Metastatic Liver Carcinoma in the Adrenal Gland (tissue), 2 donors: ENCODE measurements around a stretch of chr15.

DNA sequence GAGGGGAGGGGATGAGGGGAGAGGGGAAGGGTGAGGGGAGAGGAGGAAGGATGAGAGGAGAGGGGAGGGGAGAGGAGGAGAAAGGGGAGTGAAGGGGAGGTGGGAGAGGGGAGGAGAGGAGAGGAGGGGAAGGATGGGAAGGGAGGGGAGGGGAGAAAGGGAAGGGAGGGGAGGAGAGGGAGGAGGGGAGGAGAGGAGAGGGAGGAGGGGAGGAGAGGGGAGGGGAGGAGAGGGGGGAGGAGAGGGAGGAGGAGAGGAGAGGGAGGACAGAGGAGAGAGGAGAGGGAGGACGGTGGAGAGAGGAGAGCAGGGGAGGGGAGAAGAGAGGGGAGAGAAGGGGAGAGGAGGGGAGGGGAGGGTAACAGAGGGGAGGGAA lies 293.9 kb downstream of the GOLGA6L6 start:
- PRO-cap, 2 experiments: no peak in any of the 2 experiments

GRCh38 chr15:22257162-22258234 lies 163.2 kb downstream of the OR4N4 start:
- PRO-cap, 2 experiments: peak in 2 of 2 experiments; most common plus-strand start chr15:22257683 (in 2); most common minus-strand start chr15:22257469 (in 2)

DNA sequence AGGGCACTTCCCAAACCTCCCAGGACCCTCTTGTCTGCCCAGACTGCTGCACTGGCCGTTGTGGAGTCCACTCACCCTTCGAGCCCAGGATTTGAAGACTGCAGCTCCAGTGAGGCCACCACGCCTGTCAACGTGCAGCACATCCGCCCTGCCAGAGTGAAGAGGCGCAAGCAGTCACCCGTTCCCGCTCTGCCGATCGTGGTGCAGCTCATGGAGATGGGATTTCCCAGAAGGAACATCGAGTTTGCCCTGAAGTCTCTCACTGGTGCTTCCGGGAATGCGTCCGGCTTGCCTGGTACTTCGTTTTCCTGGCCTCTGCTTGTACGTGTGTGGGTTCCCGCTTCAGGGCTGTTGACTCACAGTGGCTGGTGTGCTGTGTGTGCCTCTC lies 114.2 kb downstream of the GOLGA6L22 start:
- PRO-cap, 2 experiments: no peak in any of the 2 experiments

GRCh38 chr15:22824965-22825328 lies 13.5 kb upstream of the NIPA2 start:
- PRO-cap, 2 experiments: no peak in any of the 2 experiments

- PRO-cap, 2 experiments: no peak in any of the 2 experiments
Observed at GRCh38 chr15:22827661-22828369, 10.7 kb upstream of the NIPA2 start.

GRCh38 chr15:22891504-22891909 lies 53.0 kb downstream of the NIPA2 start:
- PRO-cap, 2 experiments: no peak in any of the 2 experiments

- PRO-cap, 2 experiments: no peak in any of the 2 experiments
Observed at GRCh38 chr15:22955542-22955990, 24.6 kb downstream of the CYFIP1 start.

GRCh38 chr15:23304844-23305166 lies 29.2 kb downstream of the GOLGA6L26 start:
- PRO-cap, 2 experiments: no peak in any of the 2 experiments

DNA sequence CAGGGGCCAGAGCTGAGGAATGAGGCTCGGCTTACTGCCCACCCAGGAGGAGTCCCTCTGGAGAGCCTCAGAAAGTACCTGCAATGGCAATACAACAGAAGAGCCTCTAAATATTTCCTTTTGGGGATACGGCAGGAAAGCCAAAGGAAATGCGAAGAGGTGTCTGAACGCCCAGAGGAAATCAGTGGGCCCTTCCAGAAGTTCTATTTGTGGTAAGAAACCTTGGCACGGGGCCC lies 44.6 kb downstream of the GOLGA8S start:
- PRO-cap, 2 experiments: no peak in any of the 2 experiments

DNA sequence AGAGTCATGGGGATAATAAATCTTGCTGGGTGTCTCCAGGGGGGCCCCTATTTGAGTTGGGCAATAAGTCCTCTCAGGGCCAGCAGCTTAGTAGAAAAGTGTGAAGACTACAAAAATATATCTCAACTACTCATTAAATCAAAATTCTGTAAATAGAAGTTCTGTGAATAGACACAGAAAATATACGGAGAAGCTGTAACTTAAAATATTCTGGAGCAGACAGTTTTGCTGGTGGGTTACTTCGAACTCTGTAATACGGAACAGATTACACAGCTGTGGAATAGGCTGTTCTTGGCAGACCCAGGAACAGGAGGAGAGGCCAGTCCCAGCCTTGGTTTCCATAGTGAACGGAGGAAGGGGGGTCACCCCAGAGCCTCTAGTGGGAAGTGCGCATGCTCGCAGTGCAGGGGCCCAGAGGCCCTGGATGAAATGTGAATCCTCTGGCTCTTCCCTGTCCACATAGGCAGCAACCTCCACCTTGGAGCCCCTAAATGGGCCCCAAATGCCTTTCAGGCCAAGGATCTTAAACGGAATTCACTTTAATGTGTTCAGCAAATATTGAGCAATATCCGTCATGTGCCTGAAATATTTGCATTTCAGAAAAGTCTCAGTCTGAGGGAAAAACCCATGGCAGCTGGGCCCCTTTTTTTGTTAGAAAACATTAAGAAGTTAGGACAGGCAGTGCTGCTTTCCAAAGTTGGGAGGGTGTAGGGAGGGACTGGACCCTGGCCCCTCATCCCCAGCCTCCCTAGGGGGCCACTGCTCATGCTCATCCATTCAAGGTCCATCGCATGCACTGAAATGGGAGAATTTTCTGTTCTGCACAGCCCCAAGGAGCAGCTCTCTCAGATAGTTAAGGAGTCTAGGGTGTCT lies 3.3 kb upstream of the NDN start:
- PRO-cap, 2 experiments: no peak in any of the 2 experiments

GRCh38 chr15:23714318-23714859 lies 27.3 kb upstream of the NDN start:
- PRO-cap, 2 experiments: no peak in any of the 2 experiments

- PRO-cap, 2 experiments: no peak in any of the 2 experiments
Observed at GRCh38 chr15:23897505-23898074, 210.5 kb upstream of the NDN start.

DNA sequence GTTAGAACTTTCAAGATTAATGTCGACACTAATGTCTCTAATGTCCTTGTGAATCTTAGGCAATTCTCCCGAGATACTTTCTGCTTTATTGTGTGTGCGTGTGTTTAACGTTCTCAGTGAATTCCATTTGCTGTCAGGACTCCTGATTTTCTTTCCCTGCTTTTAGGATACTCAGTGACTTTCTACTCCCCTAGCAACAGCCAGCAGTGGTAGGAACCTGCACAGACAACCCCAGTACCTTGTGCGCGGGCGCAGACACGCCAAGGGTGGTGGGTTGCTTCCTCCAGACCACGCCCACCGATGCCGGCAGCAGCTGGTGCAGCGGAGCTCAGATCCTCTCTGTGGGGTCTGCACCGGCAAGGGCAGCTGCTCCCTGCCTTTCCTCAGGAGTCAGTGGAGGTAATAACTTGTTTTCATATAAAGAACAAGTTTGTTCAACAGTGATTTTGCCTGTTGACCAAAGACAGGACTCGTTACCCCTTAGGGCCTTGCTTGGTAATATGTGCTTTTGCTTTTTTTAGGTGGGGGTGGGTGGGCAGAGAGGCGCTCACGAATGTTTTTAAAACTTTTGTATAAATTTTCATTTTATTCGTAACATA lies 225.1 kb upstream of the NDN start:
- PRO-cap, 2 experiments: no peak in any of the 2 experiments

DNA sequence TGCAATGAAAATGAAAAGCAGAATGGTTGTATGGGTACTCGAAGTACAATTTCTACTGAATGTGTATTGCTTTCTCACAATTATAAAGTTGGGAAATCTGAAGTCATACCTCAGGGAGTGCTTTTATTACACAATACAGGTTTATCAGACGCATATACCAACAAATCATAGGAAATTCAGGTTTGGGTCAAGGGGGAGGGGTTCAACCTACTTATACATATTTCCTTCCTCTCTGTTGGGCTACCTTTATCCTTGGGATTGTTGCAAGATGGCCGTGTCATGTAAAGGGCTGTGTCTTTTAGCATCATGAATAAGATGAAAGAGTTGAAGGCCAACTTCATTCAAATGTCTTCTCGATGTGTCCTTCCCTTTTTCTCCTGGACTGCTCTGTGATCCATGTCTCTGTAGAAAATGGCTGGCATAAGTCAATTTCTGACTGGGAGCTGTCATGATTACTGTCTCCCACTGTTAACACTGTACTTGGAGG lies 129.0 kb upstream of the SNRPN start:
- PRO-cap, 2 experiments: no peak in any of the 2 experiments

DNA sequence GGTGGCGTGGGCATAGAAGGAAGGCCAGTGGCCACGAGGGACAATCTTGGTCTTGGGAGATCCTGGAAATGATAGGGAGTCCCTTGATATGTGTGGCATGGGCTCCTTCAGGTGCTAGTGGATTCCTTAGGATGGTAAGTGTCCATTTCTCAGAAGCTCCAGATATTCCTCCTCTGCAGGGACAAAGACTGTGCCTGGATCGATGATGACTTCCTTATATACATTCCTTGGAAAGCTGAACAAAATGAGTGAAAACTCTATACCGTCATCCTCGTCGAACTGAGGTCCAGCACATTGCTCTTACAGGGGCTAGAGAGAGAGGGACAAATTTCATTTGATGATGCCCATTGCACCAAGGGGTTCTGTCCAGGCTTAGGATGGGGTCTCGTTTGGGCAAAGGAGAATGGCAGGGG lies 130.4 kb downstream of the SNRPN start:
- PRO-cap, 2 experiments: no peak in any of the 2 experiments

DNA sequence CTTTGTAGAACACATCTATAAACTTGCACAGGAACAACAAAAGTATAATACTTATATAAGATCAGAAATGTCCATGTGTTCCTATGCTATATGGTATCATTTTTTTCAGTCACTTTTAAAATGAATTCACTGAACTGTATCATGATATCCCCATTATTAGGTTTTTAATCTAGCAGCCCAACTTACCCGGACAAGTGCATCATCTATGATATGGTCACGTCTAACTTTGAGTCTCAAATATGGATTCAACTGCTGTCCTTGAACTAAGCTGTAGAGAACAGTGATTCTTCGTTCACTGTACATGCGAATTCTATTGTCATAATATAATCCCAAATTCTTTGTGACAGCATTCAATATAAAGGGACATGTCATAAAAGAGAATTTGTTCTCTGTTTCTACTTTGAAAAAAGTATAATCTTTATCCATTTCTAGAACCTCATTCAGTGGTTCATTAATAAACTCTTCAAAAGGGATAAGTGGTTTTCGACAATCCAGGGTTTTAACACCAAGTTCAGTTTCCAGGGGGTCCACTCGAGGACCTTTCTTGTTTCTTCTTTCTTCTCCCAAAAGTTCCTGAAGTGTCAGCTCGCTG lies 68.3 kb downstream of the UBE3A start:
- PRO-cap, 2 experiments: no peak in any of the 2 experiments

DNA sequence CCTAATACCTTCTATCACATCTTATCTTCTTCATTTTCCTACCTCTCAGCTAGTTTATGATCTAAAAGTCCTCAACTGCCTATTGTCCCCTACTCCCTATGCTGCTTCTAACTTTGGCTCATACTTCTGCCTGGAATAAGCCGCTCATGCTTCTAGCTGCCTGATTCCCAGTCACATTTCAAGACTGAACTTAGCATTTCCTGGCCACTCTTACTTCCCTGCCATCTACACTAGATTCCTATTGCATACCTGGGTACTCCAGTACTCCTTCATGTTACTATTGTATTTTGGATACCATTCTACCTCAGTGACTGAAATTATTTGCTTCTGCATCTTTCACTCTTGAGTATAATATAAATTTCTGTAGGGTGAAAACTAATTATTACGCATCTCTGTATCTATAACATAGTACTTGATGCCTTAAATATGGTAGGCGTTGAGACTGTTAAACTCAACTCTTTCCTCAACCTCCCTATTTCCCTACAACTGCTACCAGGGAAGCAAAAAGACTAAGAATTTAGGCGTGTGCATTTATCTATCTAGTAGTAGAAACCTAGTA lies 34.0 kb downstream of the UBE3A start:
- PRO-cap, 2 experiments: no peak in any of the 2 experiments

- PRO-cap, 2 experiments: peak in 2 of 2 experiments; most common plus-strand start chr15:25439206 (in 2)
Observed at GRCh38 chr15:25439136-25439442, 265 bp upstream of the UBE3A start.

- PRO-cap, 2 experiments: no peak in any of the 2 experiments
Observed at GRCh38 chr15:25515965-25516188, 77.1 kb upstream of the UBE3A start.

DNA sequence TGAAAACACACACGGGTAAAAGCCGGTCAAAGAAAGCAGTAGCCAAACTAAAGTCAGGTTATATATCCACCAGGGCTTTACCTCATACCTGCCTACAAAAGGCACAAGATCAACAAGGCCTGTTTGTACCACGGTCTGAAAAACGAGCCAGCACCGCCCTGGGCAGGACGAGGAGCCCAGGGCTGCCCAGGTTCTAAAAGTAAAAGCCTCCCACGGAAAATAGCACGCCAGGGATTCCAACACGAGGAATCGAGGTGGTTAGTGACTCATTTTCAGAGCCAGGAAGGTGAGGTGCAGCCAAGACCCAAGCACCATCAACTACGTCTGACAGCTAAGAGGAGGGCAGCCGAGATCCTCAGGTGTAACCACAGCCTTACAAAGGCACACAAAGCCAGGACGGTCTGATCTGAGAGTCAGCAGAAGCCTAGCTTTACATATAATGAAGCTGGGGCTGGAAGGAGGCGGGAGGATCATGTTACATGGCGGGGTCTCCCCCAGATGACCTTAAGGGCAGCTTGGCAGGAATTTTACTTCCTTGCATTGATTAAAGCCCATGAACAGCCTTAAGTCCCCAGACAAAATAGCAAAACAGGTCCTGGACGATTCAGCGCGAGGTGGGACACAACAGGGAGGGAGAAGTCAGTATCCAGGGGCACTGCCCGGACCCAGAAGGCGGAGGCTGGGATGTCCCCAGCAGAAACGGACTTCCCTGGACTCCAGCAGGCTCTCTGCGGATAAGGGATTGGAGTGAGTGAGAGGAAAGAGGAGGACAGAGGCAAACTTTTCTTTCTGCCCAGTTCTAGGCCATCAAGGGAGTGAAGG lies 52.4 kb downstream of the ATP10A start:
- PRO-cap, 2 experiments: no peak in any of the 2 experiments